ENCODE measurements around a stretch of chr15.

GRCh38 chr15:68291119-68291891 is 13.8 kb downstream of the FEM1B start:
- PRO-cap = no peak
- RAMPAGE, long total RNA = no peak

DNA sequence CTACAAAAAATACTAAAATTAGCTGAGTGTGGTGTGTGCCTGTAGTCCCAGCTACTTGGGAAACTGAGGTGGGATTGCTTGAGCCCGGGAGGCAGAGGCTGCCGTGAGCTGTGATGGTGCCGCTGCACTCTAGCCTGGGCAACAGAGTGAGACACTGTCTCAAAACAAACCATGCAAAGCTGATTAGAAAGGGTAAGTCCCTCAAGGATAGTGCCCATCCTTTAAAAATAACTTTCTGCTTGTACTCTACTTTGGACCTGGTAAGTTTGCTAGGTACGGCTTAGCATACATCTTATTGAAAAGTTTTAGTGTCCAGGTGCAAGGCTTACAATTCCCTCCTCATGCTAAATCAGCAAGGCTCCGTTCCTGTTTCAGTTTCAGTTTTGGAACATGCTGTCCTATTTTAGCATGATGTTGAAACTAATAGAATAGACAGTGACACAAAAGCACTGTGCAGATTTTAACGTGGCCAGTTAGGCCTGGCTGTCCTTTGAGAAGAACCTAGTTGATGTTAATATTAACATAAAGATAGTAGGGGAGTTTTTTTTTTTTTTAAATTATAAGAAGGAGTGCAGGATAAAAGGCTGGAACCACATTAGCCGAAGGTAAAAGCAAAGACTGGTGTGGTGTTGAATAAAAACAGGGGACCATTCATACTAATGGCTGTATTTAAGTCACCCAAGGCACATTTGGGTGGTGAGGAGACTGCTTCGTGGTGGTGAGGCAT is 21.5 kb downstream of the FEM1B start:
- PRO-cap = no peak
- RAMPAGE, long total RNA = no peak

GRCh38 chr15:68360382-68361248 is 71.3 kb downstream of the ITGA11 start:
- PRO-cap = no peak
- RAMPAGE, long total RNA = no peak

GRCh38 chr15:68483033-68483528 is 51.1 kb upstream of the ITGA11 start:
- PRO-cap = no peak
- RAMPAGE, long total RNA = no peak

DNA sequence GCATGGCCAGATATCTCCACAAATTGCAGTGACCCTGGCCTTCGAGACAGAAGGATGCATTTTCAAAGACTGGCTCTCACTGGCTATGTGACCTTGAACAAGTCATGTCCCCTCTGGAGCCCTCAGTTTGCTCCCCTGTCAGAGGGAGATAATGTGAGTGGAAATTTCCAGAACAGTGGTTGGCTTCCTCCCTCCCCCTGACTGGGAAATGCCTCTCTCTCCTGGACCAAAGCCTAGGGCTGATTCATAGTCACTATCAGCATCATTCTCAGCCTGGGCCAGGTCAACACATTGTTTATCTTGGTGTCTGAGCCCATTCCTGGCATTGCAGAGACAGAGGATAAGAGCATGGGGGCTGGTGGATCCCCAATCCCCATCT is 35.7 kb upstream of the CORO2B start:
- PRO-cap = no peak
- RAMPAGE, long total RNA = no peak

DNA sequence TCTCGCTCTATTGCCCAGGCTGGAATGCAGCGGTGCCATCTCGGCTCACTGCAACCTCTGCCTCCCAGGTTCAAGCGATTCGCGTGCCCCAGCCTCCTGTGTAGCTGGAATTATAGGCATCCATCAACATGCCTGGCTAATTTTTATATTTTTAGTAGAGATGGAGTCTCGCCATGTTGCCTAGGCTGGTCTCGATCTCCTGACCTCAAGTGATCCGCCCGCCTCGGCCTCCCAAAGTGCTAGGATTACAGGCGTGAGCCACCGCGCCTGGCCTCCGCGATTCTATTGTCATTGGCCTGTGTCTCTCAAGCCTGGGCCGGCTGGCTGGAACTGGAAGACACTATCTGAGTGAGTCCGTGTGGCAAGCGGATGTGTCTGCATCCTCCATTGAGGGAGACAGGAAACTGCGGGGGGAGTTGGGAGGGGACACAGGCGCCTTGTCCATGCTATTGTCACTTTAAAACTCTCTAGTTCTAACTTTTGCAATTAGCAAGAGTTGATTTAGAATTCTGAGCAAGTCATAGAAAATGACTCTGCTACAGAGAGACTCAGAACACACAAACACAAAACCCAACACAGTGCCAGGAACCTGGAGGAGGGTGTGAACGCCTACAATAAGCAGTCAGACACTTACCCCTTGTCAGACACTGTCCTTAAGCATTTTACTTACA is 38.9 kb downstream of the ANP32A start:
- PRO-cap = no peak
- RAMPAGE, long total RNA = no peak

- PRO-cap = no peak
- RAMPAGE, long total RNA = no peak
Measured at GRCh38 chr15:68808586-68809738, 11.7 kb downstream of the ANP32A start.

DNA sequence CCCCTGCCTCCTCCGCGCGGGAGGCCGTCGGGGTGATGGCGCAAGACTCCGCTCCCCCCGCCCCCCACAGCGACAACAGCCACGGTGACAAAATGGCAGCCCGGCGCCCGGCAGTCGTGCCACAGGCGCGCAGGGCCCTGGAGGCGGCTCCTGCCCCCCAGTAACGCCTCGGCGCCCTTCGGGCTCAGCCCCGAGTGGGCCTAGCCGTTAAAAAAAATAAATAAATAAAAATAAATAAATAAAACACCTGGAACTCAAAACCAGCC is 2.9 kb downstream of the ANP32A start:
- PRO-cap = no peak
- RAMPAGE, long total RNA = no peak

- PRO-cap = bidirectional peak, plus-strand start at chr15:68821090, minus-strand start at chr15:68820895; bidirectional peak, plus-strand start at chr15:68821622, minus-strand start at chr15:68821596
- RAMPAGE, long total RNA = no peak
Measured at GRCh38 chr15:68820954-68821710, 437 bp upstream of the ANP32A start.

DNA sequence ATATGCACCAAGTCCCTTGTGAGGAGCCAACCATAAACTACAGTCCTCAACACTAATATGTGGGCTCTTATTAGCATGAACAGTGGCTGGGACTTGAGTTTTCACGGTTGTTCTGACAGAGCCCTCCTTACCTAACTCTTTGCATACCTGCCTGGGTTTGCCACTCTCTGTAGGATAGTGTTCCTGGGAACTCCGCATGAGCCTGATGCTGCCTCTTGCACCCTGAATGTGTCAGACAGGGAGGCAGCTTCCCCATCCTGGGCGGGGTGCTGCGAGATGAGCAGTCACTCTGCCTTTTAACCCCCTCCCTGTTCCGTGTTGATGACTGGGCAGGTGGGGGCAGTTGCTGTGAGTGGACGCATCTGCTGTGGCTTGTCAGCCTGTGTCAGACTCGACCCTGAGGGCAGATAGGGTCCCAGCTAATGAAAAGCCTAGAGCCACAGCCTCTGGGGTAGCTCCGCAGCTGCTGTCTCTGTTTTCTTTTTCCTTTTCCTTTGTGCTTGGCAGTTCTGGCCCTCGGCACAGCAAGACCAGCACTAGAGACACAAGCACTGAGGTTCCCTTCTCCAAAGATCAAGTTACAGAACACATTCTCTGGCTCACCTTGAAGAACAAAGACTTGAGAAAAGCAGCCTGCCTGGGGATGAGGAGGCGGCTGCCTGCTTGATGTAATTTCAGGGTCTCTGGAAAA is 43.1 kb upstream of the GLCE start:
- PRO-cap = no peak
- RAMPAGE, long total RNA = no peak

- PRO-cap = no peak
- RAMPAGE, long total RNA = no peak
Measured at GRCh38 chr15:69149758-69150307, 10.6 kb upstream of the GLCE start.

DNA sequence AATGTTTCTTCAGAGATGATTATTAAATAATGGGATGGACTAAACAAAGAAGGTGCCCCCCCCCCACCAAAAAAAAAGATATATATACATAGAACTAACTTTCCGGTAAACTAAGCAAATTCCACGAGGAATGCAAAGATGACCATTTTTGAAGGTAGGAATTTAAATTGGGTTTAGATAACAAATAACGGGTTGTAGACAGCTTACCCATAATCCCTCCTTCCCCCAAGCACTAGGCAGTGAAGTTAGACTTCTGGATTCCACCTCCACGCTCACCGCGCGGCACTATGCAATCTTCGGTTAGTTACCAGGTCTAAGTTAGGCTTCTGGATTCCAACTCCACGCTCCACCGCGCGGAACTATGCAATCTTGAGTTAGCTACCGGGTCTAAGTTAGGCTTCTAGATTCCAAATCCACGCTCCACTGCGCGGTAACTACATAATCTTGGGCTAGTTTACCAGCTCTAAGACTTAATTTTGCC is 805 bp upstream of the RPLP1 start:
- PRO-cap = unidirectional peak, plus-strand start at position 248 of the sequence
- RAMPAGE, long total RNA = no peak

DNA sequence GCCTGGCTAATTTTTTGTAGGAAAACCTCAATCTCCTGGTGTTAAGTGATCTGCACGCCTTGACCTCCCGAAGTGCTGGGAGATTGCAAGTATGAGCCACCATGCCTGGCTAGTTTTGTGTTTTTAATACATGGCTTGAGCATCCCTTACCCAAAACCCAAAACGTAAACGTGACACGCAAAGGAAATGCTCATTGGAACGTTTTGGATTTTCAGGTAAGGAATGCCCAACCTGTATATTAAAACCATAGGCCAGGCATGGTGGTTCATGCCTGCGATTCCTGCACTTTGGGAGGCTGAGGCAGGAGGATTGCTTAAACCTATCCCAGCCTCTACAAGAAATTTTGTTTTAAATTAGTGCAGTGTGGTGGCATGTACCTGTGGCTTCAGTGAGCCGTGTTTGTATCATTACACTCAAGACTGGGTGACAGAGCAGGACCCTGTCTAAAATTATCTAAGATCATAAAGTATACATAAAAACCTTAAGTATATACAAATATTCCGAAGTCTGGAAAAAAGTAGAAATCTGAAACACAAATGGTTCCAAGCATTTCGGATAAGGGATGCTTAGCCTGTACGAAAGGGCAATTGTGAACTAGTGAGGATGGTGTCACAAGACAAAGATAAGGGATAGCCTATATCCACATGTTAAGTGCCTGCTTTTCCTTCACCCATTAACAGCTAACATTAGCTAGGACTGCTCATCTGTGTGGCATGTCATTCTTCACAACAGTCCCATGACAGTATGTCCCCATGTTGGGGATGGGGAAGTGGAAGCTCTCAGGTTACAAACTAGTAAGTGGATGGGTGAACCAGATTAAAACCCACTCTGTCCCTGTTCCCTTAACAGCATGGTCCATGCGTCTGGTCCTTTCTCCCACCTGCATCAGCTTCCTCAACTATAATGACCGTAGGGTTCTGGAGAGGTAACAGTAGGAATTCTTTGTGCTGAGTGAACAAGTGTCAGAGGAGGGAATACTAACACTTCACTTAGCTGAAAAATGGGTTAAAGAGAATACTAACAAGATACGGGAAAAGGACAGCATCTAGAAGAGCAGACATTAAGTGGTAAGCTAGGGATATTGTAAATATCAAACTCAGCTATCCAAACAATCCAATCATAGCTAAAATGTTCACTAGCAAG is 4.5 kb downstream of the RPLP1 start:
- PRO-cap = no peak
- RAMPAGE, long total RNA = no peak

DNA sequence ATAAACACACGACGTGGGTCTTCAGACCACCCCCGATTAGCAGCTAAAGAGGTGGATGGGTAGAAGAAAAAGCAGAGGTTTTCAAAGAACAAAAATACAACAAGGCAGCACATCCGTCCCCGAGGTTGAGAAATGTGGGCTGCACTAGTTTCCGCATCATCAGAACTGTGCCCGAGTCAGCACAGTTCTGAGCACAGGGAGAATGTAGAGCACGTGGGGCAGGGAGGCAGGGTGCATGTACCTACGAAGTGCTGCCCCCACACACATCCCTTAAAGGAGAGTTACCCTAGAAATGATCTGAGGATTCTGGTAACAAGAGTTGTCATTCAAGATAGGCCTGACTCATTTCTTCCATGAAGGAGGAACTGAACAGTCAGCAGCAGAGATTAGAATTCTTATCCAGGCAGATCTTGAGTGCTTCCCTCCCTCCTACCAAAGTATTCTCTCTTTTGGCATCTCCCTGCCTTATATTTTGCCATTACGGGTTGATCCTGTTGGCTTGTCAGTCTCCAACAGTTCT is 121.5 kb downstream of the RPLP1 start:
- PRO-cap = no peak
- RAMPAGE, long total RNA = no peak

DNA sequence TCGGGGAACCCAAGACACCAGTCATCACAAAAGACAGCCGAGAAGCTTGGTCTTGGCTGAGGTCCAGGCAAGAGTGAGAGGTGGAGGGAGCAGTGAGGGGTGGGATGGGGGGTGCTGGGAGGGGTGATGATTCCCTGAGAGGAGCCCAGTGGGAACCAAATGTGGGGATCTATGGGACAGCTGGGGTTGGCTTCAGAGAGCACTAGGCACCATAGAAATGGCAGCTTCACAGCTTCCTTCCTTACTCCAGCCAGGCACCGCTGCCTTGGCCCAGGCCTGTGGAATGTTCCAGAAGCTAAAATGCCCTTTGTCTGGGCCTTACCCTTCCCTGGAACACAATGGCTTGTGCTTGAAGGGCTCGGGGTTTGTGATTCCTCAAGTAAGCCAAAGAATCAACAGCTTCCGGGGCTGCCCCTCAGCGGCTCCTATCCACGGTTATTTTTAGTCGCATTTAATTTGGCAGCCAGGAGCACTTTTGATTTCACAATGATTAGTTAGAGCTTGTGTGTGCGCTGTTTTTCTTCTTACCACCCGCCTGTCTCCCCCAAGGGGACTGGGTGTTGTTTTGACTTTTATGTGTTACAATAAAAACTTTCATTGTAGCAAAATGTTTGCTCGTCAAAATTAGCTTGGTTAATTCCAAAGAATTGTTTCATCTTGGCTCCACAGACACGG is 74.0 kb downstream of the TLE3 start:
- PRO-cap = no peak
- RAMPAGE, long total RNA = no peak

DNA sequence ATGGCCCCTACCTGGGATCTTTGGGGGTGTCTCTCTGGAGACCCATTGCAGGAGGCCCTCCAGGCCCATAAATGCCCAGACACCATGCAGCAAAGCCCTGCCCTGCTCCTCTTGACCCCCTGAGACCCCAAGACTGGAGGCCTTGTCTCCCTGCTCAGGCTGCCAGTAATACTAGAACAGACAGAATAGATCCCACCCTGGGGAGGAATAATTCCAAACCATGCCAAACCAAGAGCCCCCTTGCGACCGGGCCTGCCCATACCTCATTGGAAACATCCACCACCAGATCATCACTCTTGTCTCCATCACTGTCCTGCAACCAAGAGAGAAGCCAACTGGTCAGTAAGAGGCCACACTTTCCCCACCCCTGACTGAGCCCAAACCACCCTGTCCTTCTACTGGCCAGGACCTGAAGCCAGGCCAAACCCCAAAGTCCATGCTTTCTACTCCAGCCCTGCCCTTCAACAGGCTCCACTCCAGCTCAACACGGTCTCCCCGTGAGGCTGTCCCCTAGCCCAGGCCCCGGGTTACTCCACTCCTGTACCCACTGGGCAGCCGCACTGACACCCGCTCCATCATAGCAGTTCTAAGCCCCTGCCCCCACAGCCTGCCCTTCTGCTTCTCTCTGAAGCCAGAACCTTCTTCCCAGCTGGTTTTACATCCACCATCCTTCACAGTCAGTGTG is 38.4 kb downstream of the TLE3 start:
- PRO-cap = no peak
- RAMPAGE, long total RNA = no peak

DNA sequence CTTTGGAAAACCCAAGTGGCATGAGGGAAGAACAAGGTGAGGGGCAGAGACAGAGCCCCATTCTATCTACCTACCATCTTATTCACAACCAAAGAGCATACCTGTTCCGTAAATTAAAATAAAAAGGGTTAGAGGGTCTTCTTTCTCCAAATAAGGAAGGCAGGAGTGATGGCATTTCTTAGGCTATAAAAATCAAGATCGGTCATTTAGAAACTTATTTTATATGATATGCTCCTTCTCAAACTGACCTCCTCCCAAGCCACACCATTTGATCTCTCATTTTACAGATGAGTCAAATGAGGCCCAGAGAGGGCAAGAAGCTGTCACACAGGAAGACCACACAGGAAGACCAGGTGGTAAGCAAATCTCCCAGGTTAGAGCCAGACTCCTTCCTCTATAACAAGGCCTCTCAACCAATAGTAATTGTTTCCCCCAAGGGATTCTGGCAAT is 13.9 kb downstream of the TLE3 start:
- PRO-cap = no peak
- RAMPAGE, long total RNA = no peak

GRCh38 chr15:70089666-70090161 is 8.0 kb downstream of the TLE3 start:
- PRO-cap = no peak
- RAMPAGE, long total RNA = no peak

DNA sequence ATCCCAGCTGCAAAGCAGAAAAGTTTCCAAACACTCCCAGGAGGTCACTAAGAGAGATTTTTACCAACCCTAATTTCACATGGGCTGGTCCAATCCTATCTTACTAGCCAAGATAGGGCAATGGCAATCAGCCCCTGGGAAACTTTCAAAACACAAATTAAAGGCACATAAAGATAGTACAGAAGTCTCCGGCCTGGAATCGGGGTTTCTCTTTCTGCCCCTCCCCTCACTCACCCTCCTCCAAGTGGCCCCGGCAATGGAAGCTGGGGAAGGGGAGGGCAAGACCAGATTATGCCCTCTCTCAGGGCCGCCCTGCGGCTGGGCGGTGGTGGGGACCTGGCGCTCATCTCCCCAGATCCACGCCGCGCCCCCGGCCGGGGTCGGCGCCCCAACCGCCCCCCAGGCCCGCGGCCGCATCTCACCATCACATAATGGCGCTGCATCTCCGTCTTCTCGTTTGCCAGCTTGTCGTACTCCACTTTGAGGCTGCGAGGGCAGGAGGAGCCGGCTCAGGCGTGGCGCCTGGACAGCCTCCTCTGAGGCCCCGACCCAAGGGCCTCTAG is 2.5 kb downstream of the TLE3 start:
- PRO-cap = no peak
- RAMPAGE, long total RNA = no peak

GRCh38 chr15:70095719-70095981 is 2.1 kb downstream of the TLE3 start:
- PRO-cap = no peak
- RAMPAGE, long total RNA = no peak

Data from OCI-LY7 (cell line).